Hair follicle dermal papilla cell (primary cell): ENCODE data around the genes SH3GLB2, PTPA and PRRX2.

DNA sequence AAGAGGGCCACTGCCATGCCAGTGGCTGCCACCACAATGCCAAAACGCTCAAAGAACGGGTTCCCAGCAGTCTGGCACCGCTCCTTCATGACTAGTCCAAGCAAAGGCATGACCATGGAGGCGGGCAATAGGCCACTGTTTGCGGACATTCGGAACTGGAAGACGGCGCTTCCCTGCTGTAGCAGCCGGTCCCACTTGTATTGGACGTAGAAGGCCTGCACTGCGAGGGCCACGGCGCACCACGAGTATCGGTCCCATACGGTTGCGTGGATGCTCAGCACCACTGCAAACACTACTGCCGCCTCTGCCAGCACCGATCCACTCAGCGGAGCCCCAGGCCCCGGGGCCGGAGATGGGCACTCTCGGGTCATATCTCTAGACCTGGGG is 477 bp downstream of the DOLK start:
- CAGE, long polyA plus RNA: no peak

GRCh38 chr9:129026367-129027323 is 1.5 kb downstream of the SH3GLB2 start:
- CAGE, long polyA plus RNA: no peak

GRCh38 chr9:129027399-129028440 is at the start of gene SH3GLB2:
SH3GLB2 (minus strand) TSS chr9:129028331.
- CAGE, long polyA plus RNA: no peak

GRCh38 chr9:129078563-129079085 is 2.3 kb upstream of the DOLPP1 start:
- CAGE, long polyA plus RNA: no peak

- CAGE, long polyA plus RNA: no peak
Measured at GRCh38 chr9:129110832-129111798, at the start of gene PTPA. PTPA (plus strand) TSS chr9:129111415.

GRCh38 chr9:129173560-129174397 is 4.3 kb downstream of the IER5L start:
- CAGE, long polyA plus RNA: no peak

GRCh38 chr9:129176607-129177384 is 1.3 kb downstream of the IER5L start:
- CAGE, long polyA plus RNA: no peak

GRCh38 chr9:129315670-129316137 is 137.6 kb upstream of the IER5L start:
- CAGE, long polyA plus RNA: no peak

- CAGE, long polyA plus RNA: no peak
Measured at GRCh38 chr9:129340829-129341479, 162.9 kb upstream of the IER5L start.

DNA sequence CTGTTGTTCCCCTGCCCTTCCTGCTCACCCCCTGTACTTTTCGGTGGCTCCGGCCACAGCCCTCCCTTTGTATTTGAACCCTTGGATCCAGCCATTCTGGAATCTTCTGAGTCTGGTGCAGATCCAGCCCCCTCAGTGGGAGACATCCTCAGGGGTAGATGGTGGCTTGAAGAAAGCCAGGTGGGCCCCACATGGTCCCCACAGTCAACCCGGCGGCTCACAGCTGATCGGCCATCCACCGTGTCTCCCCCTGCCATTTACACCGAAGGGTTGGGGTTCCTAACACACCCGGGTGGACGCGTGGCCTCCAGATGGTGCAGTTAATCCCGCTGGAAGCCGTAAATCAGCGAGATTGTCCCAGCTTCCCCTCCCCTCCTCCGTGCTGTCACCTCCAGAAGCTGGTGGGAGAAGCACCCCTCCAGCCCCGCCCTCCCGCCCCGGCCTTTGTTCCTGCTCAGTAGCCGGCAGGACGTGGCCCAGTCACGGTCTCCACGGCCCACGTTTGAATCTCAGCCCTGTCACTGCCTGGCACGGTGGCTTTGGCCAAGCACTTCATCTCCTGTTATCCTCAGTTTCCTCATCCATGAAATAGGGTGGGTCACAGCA is 204.7 kb downstream of the C9orf50 start:
- CAGE, long polyA plus RNA: no peak

DNA sequence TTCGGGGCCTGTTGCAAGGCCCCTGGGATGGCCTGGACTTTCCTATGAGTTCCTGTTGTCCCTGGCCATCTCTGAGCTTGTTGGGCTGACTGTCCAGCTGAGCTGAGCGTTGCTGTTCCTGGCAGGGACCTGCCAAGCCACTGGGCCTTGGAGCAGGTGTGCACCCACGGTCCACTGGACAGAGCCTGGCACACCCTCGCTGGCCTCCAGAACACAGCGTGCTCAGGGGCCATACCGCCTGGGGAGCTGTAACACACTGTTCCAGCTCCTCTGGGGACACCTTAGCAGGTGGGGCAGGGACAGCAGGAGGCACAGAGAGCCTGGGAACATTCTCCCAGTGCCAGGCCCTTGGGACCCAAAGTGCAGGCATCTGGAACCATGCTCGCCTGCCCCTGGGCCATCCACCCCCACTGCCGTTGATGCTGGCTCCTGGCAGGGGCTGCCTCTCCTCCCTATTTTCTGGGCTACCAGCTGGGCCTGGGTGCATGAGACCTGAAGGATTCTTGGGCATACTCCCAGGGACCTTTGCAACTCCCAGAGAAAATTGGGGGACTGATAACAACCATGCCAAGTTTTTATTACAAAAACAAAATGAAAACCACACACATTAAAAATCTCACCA is 188.1 kb downstream of the C9orf50 start:
- CAGE, long polyA plus RNA: no peak

DNA sequence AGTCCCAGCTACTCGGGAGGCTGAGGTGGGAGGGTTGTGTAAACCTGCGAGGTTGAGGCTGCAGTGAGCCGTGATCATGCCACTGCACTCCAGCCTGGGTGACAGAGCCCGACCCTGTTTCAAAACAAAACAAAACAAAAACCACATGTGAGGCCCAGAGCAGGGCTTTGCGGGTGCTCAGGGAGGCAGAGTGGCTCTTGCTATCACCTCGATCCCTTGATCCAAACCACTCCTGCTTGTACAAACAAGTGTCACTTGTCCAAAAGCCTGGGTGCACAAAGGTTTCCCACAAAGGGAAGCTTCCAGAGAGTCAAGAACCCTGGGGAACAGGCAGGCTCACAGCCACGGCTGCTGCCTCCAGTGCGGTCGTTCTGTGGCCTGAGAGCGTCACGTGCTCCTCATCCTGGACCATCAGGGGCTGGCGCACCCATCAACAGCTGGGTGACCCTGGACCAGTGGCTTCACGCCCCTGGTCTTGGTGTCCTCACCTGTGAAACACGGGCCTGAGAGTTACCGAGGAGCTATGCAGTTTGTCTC is 162.7 kb downstream of the C9orf50 start:
- CAGE, long polyA plus RNA: no peak

GRCh38 chr9:129464819-129465556 is 155.9 kb downstream of the C9orf50 start:
- CAGE, long polyA plus RNA: no peak

GRCh38 chr9:129476854-129477319 is 144.0 kb downstream of the C9orf50 start:
- CAGE, long polyA plus RNA: no peak

- CAGE, long polyA plus RNA: no peak
Measured at GRCh38 chr9:129478980-129479783, 141.7 kb downstream of the C9orf50 start.

DNA sequence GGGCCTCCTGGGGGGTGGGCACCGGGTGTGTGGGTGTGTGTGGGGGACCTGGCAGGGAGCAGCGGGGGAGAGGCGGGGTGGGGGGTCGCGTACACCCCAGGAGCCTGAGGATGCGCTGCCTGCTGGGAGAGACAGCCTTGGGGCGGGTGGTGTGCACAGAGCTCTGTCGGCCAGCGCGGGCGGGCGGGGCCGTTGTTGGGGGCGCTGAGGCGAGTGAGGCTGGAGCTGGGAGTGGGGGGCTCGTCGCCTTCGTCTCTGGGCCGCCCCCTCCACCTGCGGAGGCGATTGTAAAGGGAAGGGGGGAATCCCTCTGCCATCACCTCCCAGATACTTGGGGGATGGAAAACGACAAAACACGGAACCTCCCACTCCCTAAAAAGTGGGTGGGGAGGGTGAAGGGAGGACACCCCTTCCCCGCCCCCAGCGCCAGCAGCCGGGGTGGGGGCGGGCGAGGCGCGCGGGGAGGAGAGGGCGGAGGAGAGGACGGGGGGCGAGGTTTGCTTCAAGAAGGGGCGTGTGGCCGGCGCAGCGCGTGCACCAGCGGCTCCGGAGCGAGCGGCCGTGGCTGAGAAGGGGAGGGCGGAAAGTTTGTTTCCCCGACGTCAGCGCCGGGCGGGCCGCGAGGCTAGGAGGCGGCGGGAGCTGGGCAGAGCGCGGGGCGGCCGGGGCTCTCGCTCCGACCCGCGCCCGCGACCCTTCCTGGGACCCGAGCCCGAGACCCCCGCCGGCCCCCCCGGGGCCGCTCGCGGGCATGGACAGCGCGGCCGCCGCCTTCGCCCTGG is at the start of gene PRRX2:
TSS of gene PRRX2 (plus strand) at position 531 of the 782 bp plus-strand sequence.
- CAGE, long polyA plus RNA: no peak

- CAGE, long polyA plus RNA: no peak
Measured at GRCh38 chr9:129725918-129726121, 27.0 kb downstream of the PTGES start.

GRCh38 chr9:129809411-129810262 is 6.7 kb downstream of the TOR1B start:
- CAGE, long polyA plus RNA: no peak

- CAGE, long polyA plus RNA: no peak
Measured at GRCh38 chr9:129810981-129811601, 8.1 kb downstream of the TOR1B start.

DNA sequence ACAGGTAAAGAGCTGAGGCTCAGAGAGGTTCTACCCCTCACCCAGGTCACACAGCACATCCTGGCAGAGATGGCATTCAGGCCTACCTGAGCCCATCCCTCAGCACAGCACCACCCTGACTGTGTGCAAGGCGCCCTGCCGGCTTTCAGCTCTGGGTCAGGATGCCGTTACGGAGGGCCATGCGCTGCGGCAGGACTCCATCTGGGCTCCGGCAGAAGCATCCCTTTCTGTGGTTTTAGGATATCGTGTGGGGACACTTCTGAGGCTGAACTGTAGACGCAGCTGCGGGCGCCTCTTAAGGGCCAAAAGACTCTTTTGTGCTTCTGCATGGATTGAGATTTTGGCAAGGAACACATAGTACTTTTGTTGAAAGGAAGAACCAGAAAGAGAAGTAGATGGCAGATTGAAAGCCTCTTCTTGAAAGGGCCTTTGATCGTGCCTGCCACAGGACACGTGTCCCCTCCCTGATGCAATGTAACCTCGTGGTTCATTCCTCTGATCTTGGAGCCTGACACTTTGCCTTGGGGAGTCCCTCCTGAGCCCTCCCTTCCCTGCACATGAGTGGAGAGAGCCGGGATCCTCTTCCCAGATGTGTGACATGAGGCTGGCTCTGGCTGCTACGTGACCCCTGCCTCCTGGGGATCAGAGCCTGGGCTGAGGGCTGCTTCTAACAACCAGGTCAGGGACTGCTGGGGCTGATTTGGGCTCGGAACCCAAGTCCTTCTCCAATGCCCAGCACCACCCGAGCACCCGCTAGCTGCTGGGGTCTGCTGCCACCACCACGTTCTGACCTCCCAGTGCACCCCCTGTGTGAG is 31.4 kb downstream of the USP20 start:
- CAGE, long polyA plus RNA: no peak